Kidney epithelial cell (primary cell): ENCODE data around the gene ALG13.

DNA sequence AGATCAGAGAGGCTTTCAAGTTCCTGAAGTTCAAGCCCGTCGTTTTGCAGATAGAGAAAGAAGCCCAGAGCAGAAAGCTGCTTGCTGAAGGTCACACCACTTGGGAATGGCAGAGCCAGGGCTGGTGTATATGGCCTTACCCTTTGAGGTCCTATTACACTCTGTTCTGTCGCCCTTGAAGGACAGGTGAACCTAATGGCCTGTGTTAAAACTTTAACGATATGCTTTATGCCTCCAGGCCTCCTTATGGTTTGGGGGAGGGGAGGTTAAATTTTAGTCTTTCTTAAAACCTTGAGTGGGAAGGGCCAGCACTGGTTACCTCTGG lies 19.9 kb downstream of the TMEM164 start:
- RAMPAGE, long total RNA, result no peak
- RRBS, result no CpG with 5 or more reads among the region's 4 CpGs

GRCh38 chrX:110138136-110138647 lies 135.3 kb downstream of the TMEM164 start:
- RAMPAGE, long total RNA, result no peak
- RRBS, result no CpG with 5 or more reads among the region's 3 CpGs

GRCh38 chrX:110985539-110986076 lies 110.4 kb upstream of the PAK3 start:
- RAMPAGE, long total RNA, result no peak
- RRBS, result no CpG with 5 or more reads among the region's 2 CpGs

DNA sequence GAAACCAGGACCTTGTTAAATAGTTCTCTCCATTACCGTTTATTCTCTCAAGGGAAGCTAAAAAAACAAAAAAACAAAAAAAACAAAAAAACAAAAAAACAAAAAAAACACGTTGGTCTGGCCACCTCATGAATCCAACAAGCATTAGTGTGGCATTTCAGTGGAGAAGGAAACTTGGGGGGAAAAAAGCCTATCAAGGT lies 62.8 kb upstream of the ALG13 start:
- RAMPAGE, long total RNA, result no peak
- RRBS, result no CpG with 5 or more reads among the region's 2 CpGs

DNA sequence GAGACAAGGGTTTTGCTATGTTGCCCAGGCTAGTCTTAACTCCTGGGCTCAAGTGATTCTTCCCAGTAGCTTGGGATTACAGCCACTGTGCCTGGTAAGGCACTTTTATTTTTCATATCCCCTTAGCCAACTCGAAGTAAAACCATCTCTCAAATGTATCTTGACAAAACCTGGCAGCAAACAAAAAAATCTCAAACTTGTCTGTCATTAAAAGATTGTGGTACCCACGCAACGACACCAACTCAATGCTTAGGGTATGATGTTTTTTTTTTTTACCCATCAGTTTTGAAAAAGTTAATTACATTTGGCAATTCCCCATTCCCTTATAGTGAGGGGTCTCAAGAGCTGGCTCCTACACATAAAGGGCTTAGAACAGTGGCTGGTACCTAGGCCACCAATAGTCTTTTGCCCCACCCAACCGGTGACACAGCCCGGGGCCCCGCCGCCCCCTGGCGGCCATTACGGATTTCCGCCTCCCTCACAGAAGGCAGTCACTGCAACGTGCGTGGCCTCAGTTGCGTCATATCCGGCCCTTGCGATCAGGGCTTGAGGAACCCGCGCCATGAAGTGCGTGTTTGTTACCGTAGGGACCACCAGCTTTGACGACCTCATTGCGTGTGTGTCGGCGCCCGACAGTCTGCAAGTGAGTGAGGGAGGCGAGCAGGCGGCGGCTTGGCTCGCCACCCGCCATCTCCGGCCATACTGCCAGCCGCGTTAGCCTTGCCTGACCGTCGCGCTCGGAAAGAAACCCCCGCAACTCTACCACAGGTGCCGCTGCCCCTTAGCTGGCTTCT lies at the start of gene ALG13:
Gene ALG13 (plus strand): TSS at position 514 of the 794 bp plus-strand sequence.
- RAMPAGE, long total RNA, result start-site peak on the plus strand centred at position 573 of the sequence, 106 bp wide, 226 and 467 reads in 2 replicates
- RRBS, result 10% methylated on average over 9 of the region's 38 CpGs

DNA sequence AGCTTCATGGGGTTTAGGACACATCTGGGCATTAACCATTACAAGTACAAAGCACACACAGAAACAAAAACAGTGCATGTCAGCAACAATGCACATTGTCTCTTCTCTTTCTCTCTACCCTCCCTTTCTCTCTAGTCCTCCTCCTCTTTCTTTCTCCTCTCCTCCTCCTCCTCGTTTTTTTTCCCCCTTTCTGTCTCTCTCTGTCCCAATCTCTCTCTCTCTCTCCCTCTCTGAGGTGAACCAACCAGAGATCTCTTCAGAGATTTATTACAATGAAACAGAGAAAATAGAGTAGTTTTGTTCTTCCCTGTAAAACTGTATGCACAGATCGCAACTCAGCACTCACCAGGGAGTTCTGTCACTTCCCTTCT lies 54.3 kb upstream of the LHFPL1 start:
- RAMPAGE, long total RNA, result no peak
- RRBS, result no CpG with 5 or more reads among the region's 2 CpGs

DNA sequence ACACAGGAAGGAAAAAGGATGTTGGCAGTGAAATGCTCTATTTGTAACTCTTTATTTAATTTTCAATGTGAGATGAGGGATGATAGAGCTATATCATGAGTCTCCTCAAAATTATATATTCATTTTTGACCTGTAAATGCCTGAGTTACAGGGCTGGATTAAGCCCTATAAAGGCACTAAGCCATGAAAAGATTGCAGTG lies 92.9 kb upstream of the PLS3 start:
- RAMPAGE, long total RNA, result no peak

DNA sequence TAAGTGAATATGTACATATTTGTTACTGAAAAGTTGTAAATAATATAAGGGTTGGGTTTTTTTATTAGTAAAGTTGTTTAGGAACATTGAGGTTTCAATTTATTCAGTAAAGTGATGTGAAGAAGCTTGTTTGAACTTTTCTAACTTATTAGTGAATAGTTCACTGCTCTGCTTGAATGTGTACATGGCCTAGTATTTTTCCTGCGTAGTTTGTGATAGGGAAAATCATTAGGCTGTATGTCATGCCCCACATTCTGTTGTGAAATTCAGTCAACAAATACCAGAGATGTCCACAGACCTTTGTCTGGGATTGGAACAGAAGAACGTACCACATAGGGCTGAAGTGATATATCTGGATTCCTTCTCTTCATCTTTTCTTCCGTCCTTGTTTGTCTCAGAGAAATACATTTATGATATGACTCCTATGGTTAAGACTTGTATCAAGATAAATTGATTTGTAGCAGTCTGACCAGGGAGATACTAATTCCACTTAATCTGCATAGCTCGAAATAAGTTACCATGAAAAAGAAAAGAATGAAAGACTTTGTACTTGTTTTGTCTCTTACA lies 88.8 kb upstream of the PLS3 start:
- RAMPAGE, long total RNA, result no peak
- RRBS, result no CpG with 5 or more reads among the region's 4 CpGs

DNA sequence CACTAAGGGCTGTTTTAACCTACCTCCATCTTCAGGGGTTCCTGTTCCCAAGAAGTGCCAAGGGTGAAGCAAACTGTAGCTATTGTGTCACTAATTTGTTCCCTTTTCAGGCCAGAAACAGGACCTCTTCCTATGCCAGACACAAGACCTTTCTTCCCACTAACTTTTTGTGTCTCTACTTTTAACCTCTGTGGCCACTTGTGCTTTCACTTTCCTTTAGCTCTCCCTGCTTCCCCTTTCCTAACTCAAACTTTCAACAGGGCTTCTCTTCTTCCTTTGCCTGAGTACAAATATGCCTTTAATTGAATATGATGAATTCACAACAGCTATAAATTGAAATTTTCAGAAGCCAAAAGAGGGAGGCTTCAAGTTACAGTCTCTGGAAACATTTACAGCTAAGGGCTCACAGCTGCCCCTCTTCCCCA lies 61.8 kb upstream of the PLS3 start:
- RAMPAGE, long total RNA, result no peak

DNA sequence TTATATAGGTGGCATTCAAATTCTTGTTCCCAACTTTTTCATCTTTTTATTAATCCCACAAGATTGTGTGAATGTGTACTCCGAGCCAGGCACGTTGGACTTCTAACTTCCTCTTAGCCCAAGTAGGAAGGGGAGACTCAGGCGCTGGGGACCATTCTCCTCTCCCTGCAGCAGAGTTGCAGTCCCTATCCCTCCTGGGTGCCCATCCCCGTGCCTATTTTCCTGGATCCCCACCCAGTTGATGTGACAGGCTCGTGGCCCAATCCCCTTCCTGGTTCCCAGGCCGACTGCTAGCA lies 222 bp upstream of the PLS3 start:
- RAMPAGE, long total RNA, result no peak
- RRBS, result no CpG with 5 or more reads among the region's 6 CpGs

- RAMPAGE, long total RNA, result no peak
- RRBS, result 9% methylated on average over 1 of the region's 32 CpGs
Observed at GRCh38 chrX:115888626-115888948, 282.0 kb upstream of the AGTR2 start.

DNA sequence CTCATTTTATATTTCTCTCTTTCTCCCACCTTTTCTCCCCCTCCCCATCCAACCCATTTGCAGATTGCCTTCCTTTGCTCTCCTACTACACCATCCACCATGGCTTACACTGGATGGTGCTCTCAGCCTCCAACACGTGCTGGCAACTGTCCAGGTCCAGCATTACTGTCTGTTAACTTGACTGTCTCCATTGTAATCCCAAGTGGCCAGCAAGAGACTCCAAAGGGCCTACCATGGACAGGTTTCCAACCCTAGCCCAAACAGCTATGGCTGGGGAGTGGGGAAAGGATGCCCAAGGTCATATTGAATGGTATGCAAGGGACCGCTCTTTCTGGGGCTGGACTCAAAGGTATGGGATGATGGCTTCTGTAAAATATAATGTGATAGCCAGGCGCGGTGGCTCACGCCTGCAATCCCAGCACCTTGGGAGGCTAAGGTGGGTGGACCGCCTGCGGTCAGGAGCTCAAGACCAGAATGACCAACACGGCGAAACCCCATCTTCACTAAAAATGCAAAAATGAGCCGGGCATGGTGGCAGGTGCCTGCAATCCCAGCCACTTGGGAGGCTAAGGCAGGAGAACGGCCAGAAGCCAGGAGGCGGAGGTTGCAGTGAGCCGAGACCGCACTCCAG lies 225.7 kb upstream of the AGTR2 start:
- RAMPAGE, long total RNA, result no peak
- RRBS, result no CpG with 5 or more reads among the region's 14 CpGs

- RAMPAGE, long total RNA, result no peak
- RRBS, result no CpG with 5 or more reads among the region's 1 CpG
Observed at GRCh38 chrX:117395374-117395578, 721.3 kb downstream of the KLHL13 start.

GRCh38 chrX:118432225-118433050 lies 63.2 kb upstream of the DOCK11 start:
- RAMPAGE, long total RNA, result no peak
- RRBS, result no CpG with 5 or more reads among the region's 8 CpGs

DNA sequence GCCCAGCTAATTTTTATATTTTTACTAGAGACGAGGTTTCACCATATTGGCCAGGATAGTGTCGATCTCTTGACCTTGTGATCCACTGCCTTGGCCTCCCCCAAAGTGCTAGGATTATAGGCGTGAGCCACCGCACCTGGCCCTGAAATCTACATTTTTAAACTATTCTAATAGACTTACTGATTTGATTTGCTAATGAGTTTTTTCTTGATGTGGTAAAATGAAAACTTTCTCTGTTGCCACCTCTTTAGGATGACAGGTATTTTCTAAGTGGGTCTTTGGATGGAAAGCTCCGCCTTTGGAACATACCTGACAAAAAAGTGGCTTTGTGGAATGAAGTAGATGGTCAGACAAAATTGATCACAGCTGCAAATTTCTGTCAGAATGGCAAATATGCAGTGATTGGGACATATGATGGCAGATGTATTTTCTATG lies 54.5 kb upstream of the DOCK11 start:
- RAMPAGE, long total RNA, result no peak
- RRBS, result no CpG with 5 or more reads among the region's 5 CpGs

- RAMPAGE, long total RNA, result no peak
- RRBS, result no CpG with 5 or more reads among the region's 7 CpGs
Observed at GRCh38 chrX:118497461-118498014, 1.9 kb downstream of the DOCK11 start.

DNA sequence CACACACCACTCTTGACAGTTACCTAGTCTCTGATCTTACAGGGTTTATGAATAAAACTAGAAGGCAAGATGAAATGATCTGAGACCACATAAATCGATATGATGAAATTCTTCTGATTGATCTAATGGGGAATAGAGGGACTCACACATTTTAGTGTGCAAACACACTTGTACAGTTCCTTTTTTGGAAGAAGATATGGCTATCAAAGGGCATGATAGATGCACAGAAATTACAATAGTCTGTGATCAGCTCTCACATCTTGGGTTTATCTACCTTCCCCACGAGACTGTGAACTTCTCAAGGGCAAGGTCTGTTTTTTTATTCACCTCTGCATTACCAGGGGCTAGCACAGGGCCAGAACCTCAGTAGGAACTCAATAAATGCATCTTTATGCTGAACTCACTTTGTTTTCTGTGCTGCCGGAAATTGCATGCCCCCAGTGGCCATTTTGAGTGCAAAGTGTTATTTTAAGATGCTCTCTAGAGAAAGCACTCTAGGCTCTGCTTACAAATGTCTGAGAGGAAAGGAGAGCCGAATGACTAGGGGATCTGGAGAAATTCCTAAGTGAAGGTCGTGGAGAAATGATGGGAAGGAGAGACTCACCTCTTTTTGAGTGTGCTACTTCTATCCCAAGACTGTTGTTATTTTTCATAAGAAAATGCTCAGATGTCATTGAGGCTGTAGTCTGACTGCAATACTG lies 41.0 kb downstream of the DOCK11 start:
- RAMPAGE, long total RNA, result no peak
- RRBS, result no CpG with 5 or more reads among the region's 5 CpGs

DNA sequence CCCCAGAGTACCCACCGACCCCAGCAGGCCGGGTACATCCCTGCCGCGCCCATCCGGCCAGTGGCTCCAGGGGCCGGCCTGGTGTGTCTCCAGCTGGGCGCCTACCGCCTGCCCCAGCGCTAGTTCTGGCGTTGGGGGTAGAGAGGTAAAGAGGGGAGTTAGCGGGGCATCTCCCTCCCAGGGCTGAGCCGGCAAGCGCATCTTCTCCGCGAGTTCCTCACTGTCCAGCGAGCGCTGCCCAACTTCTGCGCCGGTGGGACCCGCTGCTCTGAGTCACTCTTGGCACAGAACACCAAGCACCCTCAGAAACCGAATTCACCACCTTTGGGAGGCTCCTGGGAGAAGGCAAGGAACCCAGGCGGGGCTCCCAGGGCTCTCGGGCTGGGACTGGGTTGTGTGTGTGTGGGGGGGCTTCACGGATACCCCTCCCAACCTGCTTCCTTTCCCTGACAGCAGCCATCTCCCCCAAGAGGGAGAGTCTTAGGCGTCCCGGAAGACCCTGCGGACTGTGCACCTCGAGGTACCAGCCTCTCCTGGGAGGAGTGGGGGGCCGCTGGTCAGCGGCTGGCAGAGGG lies 607 bp upstream of the LONRF3 start:
- RAMPAGE, long total RNA, result no peak
- RRBS, result 32% methylated on average over 10 of the region's 30 CpGs

DNA sequence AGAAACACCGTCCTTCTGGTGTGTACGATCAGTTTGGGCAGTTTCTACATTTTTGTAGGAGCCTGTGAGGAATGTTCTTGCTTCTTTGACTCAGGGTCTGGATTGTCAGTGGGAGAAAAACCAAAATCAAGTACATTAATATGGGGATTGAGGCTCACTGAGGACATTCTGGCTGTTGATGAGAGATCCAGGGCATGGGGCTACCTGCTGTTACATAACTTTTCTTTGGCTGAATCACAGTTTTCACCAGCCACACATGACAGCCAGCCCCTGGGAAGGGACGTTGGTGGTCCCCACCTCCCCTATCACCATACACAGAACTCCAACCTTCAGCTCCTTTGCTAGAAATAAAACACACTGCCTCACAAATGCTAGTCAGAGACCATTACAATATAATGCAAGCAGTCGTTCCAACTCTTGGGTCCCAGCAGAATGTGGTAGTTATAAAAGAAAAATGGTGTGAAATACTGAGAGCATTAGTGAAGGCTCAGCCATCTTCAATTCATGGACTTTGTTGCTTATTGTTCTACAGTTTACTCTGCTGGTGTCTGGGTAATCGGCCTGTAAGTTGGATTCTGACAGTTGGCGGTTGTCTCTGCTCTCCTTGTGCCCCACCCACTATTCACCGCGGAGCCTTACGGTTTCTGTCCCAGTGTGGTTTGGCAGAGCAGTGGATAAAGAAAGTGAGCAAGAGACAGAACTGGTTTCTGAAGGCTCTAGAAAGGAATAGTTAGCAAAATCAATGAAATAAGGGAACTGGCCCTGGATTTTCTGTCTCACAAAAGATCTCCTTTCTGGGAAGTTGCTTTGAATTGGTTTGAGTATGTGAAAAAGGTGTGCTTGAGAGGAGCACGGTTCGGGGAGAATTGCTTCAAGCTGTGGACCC lies 8.9 kb downstream of the LONRF3 start:
- RAMPAGE, long total RNA, result no peak
- RRBS, result no CpG with 5 or more reads among the region's 11 CpGs

DNA sequence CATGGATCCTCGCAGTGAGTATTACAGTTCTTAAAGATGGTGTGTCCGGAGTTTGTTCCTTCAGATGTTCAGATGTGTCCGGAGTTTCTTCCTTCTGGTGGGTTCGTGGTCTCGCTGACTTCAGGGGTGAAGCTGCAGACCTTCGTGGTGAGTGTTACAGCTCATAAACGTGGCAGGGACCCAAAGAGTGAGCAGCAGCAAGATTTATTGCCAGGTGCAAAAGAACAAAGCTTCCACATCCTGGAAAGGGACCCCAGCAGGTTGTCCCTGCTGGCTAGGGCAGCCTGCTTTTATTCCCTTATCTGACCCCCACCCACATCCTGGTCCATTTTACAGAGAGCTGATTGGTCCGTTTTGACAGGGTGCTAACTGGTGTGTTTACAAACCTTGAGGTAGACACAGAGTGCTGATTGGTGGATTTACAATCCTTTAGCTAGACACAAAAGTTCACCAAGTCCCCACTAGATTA lies 45.2 kb upstream of the CT47C1 start:
- RAMPAGE, long total RNA, result no peak
- RRBS, result no CpG with 5 or more reads among the region's 8 CpGs